Fallopian tube (tissue), 1 donor: ENCODE measurements around the gene PLAAT1.

- PRO-cap: no peak
Observed at GRCh38 chr3:192889119-192889645, 28.5 kb downstream of the MB21D2 start.

- PRO-cap: no peak
Observed at GRCh38 chr3:192957471-192958178, 40.0 kb upstream of the MB21D2 start.

GRCh38 chr3:193240896-193241687, at the start of gene PLAAT1:
Gene PLAAT1, plus strand, starts transcription at chr3:193241222.
- PRO-cap: bidirectional peak, plus-strand start at chr3:193241298, minus-strand start at chr3:193241019

DNA sequence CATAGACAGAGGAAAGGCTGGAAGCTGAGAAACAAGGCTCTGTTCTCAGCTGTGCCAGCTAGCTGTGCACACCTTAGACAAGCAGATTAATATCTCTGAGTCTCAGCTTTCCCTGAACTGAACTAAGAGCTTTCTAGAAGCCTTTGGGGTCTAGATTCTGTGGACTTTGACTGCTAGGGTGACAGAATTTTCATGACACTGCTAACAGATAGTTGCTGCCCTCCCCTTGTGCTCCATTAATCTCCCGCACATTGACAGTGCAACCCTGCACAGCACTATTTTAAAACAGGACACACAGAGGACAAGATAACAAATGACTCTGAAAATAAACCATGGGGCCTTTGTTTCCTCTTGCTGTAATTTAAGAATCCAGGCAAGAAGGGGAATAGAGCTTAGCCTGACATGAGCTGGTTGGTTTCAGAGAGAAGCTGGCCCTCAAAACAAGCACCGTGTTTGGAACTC, 67.5 kb downstream of the ATP13A5 start:
- PRO-cap: no peak

GRCh38 chr3:193400407-193400954, 21.9 kb upstream of the ATP13A5 start:
- PRO-cap: no peak

GRCh38 chr3:193555614-193556216, 1.0 kb upstream of the ATP13A4 start:
- PRO-cap: no peak

DNA sequence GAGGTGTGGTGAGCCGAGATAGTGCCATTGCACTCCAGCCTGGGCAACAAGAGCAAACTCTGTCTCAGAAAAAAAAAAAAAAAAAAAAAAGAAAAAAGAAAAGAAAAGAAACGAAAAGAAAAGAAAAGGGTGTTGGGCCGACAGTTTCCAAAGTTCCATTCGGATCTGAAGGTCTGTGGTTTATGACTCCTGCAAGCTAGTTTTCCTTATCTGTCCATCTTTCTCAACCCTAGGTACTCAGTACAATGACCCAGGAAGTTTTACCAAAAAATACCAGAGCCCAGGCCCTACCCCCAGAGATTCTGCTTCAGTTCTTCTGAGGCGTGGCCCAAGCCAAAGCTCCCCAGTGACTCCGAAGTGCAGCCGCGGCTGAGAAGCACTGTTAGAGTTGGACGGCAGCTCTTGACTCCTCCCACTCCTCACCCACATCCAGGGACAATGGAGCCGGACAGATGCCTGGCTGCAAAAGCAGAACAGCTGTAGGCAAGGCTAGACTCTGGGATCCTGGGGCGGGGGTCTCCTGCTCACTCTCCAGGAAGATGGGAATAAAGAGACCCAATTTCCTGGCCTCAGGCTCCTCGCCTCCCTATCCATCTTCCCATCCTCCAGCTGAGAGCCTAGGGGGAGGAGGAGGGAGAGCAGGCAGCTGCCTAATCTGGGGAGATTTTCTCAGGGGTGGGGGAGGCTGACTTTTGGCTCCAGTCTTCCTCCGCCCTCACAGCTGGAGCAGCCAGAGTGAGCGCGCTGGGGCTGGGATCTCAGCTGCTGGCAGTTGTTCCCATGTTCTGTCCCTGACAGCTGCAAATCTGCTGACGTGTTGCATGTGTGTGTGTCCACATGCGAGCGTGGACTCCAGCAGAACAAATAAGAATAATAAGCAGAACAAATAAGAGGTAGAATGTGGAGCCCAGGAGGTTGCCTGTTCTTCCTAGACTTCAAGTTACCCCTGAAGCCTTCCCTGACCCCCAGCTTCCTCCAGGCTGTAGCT, 223.7 kb downstream of the OPA1 start:
- PRO-cap: no peak

DNA sequence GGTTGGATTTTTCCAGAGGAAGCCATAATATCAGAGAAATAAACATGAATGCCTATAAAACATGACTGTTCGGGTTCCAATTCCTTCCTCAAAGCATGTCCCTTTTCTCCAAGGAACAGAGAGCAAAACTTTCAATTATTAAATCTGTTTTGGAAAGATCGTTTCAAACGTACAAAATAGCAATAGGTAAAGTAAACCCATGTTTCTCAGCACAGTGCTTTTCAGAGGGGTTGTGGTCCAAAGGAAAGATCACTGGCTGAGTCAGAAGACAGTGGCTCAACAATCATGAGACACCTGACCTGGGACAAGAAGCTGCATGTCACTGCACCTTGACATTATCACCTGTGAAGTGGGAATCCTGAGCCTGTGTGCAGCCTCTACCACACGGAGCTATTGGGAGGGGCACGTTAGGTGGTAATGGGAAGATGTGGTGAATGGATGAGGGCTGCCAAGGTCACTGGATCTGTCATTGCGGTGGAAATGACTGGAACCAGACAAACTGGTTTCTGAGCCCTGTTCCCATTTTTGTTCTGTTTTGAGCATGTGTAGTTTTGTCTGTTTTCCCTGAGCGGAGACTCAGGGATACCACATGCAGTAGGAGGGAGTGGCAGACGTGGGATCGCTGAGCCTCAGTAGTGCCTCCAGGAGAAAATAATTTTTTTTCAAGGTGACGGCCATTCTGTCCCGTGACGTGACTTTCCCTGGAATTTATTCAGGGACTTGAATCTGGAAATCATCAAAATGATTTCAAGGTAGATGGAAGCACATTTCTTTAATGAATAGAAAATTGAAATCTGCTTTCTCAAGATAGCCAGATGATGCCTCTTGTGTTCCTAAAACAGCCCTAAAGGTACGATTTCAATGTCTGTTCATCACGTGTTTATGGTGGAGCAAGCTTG, 235.5 kb downstream of the OPA1 start:
- PRO-cap: no peak

- PRO-cap: no peak
Observed at GRCh38 chr3:193960242-193961306, 175.4 kb upstream of the HES1 start.

DNA sequence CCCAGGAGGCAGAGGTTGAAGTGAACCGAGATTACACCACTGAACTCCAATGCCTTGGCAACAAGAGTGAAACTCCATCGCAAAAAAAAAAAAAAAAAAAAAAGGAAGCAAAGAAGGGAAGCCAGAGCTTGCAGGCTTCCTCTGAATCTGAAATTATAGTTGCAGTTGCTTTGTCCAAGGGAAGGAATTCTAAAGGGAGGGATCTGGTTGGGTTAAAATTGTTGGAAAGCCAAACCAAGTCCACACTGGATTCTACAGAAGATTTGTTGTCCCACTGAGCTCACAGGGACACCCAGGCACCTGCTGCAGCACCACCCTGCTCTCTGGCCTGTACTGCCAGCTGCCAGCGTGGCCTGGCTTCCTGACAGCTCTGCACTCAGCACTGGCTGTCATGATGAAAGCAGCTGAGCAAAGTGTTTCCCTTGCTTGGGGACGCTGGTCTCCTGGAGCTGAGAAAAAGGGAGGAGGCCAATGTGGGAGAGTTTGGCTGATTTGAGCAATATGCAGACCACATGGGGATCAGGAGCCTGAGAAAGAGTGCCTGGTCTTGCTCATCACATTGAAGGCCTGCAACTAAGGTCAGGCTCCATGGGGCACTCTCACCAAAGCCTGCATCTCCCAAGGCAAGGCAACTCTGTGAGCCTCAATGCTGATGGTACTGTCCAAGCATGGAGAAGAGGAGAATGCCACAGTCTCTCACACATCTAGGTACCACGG, 88.7 kb upstream of the HES1 start:
- PRO-cap: unidirectional peak, minus-strand start at position 335 of the sequence

DNA sequence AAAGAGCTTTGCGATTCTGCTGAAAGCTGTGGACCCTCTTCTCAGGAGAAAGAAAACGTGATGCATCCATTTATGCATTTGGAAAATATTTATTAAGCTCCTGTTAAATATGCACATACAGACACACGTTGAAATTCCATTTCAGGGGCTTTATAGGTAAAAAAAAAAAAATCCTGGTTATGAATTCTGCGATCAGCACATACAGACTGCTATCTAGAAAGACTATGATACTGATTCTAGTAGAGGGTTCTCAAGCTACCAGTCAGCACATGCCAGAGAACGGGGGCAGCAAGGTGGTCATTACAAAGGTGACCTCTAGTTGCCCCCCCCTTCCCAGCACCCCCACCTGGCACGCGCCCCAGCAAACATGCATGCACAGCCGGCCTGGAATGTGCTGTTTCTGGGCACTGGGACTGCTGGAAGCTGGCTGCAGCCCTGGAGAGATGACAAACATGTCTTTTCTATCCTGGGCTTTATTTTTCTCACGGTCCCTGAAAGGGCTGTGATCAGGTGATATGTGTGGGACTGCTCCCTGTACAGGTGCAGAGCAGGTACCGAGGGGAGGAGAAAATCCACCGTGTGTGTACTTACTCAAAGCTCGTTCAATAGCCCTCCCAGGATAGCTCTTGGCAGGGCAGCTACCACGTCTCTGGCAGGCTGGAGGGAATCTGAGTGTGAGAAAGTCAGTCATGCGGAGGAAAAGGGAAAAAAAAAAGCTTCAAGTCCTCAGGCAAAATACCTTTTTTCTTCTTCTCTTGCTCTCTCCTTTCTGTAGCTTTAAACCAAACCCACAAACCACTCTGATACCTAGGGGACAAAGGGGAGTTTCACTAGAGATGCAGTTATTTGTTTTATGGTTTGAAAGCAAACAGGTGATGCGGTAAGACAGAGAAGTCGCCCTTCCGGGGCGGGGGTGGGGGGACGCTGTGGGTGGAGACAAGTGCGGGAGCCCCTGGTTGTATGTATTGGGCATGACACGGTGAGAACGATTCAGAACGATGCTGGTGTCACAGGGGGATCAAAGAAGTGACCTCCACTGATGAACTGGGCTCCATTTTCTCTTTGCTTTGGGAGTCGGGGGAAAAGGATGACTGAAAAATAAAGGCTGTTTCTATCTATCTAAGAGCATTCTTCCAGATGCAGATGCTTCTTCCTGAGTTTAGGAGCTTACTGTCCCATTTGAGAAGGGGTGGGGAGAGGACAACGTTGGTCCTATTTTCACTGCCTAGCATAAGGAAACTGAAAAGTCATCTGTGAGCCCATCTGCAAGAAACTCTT, 5.0 kb upstream of the HES1 start:
- PRO-cap: bidirectional peak, plus-strand start at position 617 of the sequence, minus-strand start at position 425 of the sequence; bidirectional peak, plus-strand start at position 993 of the sequence, minus-strand start at position 651 of the sequence

GRCh38 chr3:194134708-194134893, 1.3 kb upstream of the HES1 start:
- PRO-cap: bidirectional peak, plus-strand start at chr3:194134956, minus-strand start at chr3:194134821

DNA sequence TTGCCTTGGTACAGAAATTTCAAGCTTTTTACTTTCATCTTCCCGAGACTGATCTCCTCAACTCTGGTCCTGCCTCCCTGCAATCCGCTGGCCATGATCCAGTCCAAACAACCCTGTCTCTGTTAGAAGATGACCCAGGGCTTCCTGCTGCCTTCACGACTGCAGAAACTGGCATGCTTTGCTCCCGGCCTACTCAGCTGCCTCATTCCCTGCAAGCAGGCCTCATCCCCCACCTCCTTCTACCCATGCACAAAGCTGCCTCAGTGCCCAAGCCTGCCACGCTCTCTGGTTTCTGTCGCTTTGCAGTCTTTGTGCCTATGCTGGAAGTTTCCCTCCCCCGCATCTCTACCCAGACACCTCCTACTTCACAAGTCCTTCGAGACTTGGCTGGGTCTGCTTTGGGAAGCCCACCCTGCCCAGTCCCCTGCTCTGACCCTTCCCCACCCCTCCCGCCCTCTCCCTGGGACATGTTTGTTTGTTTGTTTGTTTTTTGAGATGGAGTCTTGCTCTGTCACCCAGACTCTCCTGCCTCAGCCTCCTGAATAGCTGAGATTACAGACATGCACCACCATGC, 12.6 kb downstream of the HES1 start:
- PRO-cap: no peak

DNA sequence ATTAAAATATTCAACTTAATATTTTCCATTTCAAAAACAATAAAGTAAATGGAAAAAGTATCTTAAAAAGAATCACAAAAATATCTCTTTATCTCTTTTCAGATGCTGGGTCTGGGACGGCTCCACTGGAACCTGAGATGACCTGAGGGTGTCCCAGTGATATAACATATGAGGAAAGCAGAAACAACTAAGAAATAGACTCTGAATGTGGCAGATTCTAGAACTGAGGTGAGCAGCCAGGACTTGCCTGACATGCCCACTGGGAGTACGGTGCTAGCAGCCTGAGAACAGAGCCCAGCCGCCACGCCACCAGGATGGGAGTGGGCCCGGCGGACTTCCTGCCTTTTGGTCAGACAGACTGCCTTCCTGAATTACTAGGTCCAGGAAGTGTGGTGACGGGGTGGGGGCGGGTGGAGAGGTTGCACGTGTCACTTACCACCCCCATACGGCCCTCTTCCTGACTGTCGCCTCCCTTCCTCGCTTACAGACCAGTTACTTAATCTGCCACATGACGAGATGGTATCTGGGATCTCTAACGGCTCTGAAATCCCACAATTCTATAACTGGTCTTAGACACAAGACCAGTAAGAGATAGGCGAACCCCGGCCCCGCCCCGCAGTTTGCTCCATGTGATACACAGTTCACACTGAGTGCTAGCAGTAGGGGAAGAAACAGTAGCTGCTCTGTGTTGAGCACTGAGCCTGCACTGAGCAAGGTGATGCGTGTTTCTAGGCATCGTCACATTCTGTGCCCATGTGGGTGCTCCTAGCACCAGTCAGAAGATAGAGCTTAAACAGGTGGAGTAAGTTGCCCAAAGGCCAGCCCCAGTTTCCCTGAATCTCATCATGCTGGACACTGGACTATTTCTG, 95.8 kb downstream of the CPN2 start:
- PRO-cap: no peak

DNA sequence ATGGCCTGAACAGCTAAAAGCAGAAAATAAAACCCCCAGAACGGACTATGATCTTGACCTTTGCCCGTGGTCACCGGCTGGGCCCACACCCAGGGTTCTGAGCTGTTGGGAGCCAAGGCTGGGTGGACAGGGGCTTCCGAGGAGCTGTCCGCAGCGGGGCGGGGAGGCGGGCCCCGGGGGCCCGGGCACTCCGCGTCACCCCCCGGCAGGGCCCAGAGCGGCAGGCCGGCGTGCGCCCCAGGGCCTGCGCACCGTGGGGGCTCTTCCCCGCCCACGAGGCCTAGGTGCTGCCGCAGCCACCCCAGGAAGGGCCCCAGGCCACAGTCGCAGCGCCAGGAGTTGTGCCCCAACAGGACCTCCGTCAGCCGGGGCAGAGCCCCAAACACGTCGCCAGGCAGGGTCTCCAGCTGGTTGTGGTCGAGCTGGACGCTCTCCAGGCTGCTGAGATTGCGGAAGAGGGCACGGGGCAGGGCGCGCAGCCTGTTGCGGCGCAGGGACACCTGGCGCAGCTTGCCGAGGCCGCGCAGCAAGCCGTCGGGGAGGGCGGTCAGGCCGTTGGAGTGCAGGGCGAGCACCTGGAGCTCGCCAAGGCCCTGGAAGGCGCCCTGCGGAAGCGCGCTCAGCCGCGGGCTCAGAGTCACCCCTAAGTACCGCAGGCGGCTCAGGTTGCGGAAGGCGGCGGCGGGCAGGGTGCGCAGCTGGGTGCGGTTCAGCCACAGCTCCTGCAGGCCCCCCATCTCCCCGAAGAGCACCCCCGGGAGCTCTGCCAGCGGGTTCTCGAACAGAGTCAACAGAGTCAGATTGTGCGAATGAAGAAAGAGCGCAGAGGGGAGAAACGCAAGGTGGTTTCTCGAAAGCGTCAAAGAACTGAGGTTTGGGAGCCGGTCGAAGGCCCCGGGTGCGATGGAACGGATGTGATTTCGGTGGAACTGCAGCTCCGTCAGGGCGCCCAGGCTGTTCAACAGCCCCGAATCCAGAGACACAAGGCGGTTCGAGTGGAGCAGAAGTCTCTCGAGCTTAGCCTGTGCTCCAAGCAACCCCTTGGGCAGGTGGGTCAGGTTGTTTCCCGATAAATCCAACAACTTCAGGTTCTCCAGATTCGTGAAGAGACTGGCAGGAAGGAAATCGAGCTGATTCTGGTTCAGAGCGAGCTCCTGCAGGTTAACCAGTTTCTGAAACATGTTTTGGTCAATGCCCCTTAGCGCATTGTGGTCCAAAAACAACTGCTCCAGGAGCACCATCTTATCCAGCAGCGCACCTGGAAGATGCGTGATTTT, 1.9 kb downstream of the GP5 start:
- PRO-cap: unidirectional peak, plus-strand start at position 215 of the sequence

DNA sequence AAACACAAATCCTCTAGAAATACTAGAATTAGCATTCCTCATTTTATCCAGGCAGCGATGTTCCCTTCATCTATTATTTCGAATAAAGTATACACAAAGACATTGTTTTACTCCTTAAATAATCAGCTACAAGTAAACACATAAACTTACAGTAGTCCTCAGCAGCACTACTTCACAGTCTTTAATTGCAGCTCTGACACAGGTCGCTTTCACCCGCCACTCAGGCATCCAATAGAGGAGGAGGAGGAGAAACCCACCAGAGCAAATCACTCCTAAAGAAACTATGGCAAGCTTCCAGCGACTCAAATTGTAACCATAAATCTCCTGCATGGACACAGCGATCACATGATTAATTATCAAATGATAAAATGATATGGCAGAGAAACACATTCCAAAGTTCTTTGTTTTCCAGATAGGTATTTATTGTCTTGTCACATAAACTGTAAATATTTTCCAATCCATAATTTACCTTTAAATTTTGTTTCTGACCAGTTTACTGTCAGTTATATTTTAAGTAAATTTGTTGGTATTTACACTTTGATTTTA, 26.2 kb downstream of the ATP13A3 start:
- PRO-cap: no peak

DNA sequence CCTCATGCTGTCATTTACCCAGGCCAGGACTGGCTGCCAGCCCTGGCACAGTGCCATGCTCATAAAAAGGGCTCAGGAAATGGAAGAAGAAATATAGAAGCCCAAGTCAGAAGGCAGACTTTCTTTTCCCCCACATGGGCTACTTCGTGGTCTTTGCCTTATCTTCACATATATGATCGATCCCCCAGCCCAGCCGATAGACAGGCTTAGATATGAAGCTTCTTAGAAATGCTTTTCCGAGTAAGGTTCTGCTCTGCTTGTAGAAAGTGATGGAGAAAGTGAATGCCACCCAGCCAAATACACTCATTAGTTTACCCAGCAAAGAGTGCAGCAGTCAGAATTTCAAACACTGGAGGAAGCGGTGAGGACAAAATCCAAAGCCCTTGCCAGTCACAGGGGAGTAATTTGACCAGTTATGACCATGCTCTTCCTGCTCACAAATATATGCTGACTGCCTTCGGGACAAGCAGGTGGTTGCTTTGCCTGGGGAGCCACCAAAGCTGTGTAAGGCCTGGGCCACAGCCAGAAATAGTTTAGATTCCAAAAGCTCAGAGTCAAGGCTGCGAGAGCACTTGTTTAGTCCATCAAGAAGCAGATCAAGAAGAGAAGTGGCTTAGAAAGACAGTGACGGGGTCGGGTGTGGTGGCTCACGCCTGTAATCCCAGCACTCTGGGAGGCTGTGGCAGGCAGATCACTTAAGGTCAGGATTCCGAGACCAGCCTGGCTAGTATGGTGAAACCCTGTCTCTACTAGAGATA, 50.9 kb upstream of the ATP13A3 start:
- PRO-cap: no peak

GRCh38 chr3:194715025-194715899, 29.6 kb downstream of the FAM43A start:
- PRO-cap: no peak

DNA sequence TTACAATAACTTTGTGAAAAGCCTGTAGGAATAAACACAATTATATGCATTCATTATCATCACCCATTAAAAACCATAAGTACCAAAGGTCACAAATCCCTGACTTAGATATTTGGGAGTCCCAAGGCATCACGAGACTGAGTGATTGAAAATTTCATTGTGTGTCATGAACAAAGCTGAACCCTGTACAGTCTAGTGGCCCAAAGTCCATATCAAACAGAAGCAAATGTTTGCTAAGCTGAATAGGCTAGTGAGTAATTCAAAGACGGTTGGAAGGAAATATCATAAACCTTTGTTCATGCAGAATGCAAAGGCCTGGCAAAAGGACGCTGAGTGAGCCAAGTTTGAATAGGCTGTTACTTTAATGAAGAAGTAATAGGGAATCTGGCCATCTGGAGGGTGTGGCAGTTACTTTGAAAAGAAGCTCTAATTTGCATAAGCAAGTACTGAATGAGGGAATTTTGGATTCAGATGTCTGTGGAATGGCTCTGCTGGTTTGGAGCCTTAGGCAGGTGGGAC, 37.0 kb downstream of the FAM43A start:
- PRO-cap: no peak

DNA sequence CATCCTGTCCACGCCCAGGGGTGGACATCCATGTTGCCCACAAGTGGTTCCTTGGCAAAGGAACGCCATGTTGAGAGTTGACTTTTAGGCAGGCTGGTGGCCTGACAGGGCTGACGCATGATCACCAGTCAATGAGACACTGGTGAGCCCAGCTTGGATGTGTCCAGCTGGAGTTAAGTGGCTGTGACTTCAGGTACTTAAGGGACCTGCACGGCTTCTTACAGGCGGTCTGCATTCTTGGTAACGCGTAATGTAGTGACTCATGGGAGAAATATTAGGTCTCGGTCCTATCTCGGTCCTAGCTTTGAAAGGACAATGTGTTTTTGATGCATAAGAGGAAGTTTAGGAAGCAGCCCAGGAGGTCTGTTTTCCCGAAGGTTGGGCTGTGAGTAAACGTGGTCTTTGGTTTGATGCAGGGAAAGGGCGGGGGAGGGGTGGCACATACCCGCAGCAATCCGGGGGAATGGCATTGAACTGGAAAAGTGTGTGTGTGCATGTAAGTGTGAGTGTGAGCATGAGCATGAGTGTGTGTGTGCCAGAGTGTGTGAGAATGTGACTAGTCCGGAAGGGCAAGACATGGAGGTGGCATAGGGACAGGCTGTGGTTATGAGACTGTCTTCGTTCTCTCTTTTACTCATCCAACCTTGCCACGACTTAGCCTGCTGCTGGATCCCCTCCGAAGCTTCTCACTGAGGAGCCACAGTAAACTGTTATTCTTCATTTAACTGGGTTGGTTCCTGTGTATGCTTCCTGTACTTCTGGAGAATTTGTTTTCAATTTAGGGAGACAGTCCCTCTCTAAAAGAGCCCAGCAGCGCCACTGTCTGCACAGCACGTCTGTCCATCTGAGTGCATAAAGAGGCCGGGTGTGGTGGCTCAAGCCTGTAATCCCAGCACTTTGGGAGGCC, 55.4 kb downstream of the FAM43A start:
- PRO-cap: no peak